Melanocyte of skin (primary cell): ENCODE measurements around the gene GP5.

- CAGE, long polyA plus RNA, 2 experiments = no peak in any of the 2 experiments
These were observed 46.6 kb downstream of the IL1RAP start for GRCh38 chr3:190560329-190561020.

- CAGE, long polyA plus RNA, 2 experiments = no peak in any of the 2 experiments
These were observed 31.4 kb upstream of the CCDC50 start for GRCh38 chr3:191297892-191298091.

- CAGE, long polyA plus RNA, 2 experiments = no peak in any of the 2 experiments
These were observed 28.2 kb upstream of the CCDC50 start for GRCh38 chr3:191300829-191301494.

DNA sequence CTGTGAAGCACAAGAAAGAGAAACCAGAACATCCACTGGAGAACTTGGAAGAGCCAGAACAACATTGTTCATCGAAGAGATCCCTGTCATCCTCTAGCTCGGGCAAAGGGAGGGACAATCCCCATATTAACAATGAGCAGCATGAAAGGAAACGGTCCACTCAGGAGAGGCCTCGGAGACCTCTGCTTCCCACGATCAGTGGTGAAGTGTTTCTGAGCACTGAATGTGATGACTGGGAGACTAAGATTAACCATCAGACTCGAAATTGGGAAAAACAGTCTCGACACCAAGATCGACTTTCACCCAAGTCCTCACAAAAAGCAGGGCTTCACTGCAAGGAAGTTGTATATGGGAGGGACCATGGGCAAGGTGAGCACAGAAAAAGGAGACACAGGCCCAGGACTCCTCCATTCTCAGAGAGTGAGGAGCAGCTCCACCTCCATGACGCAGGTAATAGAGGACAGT, 44.8 kb upstream of the UTS2B start:
- CAGE, long polyA plus RNA, 2 experiments = no peak in any of the 2 experiments

DNA sequence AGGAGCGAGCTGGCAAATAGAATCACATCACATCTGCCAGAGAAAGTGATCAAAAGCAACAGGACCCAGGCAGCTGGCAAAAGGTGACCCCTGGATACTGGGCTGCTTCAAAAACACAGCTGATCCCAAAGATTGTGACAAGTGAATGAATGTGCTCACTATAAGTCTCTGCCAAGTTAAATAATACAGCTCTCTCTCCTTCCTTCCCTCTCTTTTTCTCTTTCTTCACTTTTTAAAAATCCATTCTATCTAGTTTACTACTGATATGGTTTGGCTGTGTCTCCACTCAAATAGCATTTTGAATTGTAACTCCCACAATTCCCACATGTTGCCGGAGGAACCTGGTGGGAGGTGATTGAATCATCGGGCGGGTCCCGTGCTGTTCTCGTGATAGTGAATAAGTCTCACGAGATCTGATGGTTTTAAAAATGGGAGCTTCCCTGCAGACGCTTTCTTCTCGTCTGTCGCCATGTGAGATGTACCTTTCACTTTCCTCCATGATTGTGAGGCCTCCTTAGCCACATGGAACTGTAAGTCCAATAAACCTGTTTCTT, 35.8 kb upstream of the PYDC2 start:
- CAGE, long polyA plus RNA, 2 experiments = no peak in any of the 2 experiments

DNA sequence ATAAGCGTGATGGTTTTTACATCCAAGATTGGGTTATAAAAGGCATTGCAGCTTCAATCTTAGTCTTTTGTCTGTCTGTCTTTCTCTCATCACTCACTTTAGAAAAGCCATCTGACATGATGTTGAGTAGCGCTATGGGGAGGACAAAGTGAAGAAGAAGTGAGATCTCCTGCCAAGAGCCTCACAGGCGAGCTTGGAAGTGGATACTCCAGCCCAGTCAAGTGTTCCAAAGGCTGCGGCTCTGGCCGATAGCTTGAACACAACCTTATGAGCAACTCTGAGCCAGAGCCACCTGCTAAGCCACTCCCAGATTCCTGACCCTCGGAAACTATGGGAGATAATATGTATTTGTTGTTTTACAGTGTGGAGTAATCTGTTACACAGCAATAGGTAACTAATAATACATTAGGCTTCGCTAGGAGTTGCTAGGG, 76.3 kb downstream of the MB21D2 start:
- CAGE, long polyA plus RNA, 2 experiments = no peak in any of the 2 experiments

GRCh38 chr3:192892879-192893439, 24.7 kb downstream of the MB21D2 start:
- CAGE, long polyA plus RNA, 2 experiments = no peak in any of the 2 experiments

DNA sequence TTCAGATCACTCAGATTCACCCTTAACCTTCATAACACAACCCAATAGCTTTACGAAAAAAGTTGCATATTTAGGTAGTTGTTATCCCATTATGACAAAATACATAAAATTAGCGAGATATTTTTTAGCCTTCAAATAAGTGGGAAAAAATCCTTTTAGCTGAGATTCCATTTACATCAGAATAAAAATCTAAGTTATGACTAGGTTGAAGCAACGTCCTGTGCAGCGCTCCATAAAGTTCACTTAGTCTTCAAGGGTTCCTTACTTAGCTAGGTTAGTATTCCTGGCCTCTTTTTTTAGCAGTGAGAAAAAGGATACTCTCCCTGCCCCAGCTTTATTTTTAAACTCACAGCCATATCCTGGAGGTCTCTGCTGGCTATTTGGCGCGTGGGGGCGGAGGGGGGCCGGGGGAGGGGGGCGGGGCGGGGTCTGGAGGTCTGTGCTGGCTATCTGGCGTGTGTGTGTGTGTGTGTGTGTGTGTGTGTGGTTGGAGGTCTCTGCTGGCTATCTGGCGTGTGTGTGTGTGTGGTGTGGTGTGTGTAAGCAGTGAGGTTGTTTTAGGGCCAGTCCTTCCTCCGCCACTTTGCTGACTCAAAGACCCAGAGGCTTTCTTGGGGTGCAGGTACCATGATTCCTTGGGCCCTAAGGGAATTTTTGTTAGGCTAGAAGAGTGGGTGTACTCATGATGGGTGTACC, 674 bp upstream of the PLAAT1 start:
- CAGE, long polyA plus RNA, 2 experiments = no peak in any of the 2 experiments

DNA sequence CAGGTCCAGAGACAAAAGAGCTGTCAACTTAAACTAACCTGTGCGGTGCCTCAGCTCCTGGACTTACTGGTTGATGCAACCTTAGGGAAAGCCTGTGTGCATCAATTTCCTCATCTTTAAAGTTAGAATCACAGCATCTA, 2.1 kb downstream of the ATP13A4 start:
- CAGE, long polyA plus RNA, 2 experiments = no peak in any of the 2 experiments

DNA sequence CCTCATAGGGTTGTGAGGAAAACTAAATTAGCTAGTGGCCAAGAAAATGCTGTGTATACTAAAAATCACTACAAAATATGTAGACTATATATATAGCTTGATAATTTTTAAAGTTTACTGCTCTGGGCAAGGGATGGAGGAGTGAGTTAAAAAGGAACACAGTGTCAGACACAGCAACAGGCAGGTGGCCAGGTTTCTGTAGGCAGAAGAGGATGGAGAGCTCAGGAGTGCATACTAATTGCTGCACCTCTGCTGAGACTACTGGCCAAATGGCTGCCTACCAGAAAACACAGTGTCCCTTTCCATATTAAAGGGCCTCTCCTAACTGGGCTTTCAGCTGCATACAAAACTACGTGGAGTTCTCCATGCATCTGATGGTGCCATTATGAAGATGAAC, 1.9 kb downstream of the ATP13A4 start:
- CAGE, long polyA plus RNA, 2 experiments = no peak in any of the 2 experiments

- CAGE, long polyA plus RNA, 2 experiments = no peak in any of the 2 experiments
These were observed 189.2 kb downstream of the OPA1 start for GRCh38 chr3:193782062-193782849.

DNA sequence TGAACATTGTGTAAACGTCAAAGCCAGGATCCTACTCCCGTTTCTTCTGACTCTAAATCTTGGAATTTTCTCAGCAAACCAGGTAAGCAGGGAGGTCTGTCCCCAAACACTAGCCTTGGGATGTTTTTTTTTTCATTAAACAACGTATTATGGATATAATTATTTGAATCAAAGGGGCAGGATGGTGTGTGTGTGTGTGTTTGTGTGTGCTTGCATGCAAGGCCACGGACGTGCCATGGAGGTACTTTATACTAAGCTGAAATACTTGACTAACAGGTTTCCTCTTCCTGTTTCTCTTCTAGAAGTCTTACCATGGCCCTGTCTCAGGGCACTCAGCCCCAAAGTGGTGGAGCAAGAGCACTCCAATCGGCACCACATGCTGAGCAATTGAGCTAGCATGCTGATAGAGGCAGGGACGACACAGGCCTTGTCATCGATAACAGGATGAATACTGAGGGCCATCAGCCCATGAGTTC, 198.6 kb downstream of the OPA1 start:
- CAGE, long polyA plus RNA, 2 experiments = no peak in any of the 2 experiments

- CAGE, long polyA plus RNA, 2 experiments = no peak in any of the 2 experiments
These were observed 235.5 kb downstream of the OPA1 start for GRCh38 chr3:193828231-193829129.

GRCh38 chr3:194097514-194097963, 38.4 kb upstream of the HES1 start:
- CAGE, long polyA plus RNA, 2 experiments = no peak in any of the 2 experiments

DNA sequence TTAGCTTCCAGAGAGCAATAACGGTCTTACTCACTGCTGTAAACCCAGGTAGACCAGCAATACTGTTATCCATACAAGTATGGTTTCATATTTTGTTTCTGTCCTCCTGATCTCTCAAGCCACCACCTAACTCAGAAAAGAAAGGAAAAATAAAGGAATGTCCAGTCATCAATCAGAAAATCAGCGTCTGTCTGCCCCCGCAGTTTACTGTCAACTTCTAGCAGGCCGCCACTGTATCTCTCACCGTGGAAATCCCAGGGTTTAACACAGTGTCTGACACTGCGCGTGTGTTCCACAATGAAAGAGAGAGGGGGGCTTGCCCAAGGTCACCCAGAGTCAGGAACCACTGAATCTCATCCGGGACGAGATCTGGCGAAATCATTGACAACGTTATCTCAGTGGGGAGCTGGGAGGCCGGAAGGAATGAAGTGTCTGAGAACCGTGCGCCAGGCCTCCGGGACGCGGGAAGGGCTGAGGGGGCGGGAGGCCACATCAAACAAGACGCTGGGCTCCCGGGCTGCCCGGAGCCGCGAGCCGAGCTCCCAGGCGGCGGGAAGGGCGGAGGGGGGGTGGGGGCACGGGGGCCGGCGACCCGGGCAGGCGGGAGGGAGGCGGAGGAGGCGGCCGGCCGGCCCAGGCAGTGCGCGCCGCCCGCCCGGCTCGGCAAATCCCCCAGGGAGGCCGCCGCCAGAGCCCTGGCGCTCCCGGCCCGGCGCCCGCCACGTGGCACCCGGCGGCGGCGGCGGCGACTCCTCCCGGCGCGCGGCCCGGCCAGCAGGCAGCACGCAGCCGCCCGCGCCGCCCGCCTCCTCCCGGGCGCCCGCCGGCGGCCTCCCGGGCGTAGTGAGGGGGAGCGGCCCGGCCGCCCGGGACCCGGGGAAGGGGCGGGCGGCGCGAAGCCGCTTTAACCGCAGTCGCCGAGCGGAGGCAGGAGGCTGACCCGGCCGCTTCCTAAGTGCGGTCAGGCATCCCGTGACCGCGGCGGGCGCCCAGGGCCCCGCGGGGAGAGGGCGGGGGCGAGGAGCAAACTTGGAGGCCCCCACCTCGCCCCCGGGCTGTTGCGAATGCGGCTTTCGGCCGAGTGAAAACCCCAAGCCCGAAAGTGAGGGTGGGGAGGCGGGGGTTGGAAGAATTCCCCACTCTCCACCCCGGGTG, 2.0 kb upstream of the HES1 start:
- CAGE, long polyA plus RNA, 2 experiments = no peak in any of the 2 experiments

DNA sequence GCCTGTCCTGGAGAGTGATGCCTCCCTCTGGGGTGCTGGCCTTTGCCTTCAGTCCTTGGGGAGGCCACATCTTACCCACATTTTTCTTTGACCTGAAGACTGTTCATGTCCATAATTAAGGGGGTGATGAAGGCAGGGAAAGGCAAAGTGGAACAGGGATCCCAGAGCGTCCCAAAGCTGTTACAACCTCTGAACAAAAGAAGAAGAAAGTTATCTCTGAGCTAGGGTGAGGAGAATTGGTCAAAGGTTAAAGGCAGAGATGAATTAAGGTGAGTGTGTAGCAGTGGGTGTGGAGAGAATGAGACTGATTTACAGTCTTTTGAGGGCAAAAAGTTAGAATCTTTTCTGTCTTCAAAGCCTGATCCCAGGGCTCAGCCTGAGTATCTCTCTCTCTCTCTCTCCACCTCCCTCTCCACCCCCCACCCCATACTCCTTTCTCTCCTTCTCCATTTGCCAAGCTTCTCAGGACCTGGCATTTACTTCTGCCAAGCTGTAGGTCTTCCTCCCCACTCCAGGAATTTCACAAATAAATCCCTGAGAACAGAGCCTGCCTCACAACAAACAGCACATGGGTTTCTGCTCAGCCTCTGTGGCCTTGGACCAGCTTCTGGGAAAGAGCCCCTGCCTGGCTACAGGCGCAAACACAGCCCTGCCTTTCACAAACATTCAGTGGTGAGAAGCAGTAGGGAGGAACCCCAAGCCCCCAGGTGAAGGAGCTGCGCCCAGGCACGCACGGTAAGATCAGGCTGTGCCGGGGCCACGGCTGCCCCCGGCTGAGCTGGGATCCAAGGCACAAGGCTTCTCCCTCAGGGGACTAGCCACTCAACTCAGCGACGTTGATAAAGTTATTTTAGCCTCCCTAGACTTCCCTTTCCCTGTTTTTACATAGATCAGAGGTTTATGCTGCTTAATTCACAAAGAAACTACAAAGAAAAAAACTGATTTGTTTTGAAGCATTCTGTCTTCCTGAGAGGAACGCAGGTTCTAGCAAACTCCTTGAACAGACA, 25.1 kb downstream of the HES1 start:
- CAGE, long polyA plus RNA, 2 experiments = no peak in any of the 2 experiments

DNA sequence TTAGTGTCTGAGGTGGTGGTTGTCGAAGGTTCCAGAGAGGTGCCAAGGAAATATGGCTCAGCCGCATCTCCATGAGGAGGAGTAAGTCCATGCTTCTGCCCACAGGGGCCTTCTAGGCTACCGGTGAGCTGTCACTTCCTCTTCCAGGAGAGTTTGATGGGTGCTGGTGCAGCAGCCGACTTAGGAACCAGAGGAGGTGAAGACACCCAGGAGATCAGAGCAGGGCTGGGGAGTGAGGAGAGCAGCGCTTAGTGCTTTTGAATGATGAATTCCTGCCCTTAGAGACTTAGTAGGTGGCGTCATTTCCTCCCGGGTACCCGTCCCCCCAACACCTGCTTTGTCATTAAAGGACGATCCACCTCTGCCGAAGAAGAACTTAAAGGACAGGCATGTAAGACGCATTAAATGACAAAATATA, 67.5 kb downstream of the HES1 start:
- CAGE, long polyA plus RNA, 2 experiments = no peak in any of the 2 experiments

DNA sequence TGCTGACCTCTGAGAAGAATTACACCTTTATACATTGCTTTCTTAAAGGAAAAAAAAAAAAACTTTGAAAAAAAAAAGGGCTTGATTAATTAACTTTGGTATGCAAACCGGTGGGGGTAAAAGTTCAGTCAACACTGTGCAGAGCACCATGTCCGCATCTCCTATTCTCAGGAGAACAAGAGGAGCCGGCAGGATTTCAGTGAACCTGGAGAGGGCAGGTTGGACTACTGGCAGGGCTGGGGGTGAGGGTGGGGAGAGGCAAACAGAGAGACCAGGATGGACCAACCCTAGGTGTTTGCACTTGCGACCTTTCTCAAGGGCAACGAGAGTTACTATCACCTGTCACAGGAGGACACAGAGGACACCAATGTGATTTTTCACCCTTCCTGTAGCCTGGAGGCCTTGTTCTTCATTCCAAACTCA, 89.7 kb downstream of the CPN2 start:
- CAGE, long polyA plus RNA, 2 experiments = no peak in any of the 2 experiments

DNA sequence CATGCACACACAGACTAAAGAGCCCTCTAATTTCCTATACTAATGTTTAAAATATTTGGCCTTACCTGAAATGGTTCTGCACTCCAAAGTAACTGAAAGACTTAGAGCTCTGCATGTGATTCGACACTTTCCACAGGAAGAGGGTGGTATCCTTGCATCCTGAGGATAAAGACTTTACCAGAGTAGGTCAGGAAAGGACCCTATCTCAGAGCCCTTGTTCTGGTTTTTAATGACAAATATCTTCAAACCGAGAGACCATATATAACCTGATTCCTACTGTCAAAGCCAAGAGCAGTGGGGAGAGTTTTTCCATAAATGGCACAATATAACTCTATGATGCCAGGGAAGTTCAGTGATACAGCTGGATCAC, at the start of gene GP5:
GP5 (minus strand) TSS at position 94 of the 370 bp plus-strand sequence.
- CAGE, long polyA plus RNA, 2 experiments = no peak in any of the 2 experiments

DNA sequence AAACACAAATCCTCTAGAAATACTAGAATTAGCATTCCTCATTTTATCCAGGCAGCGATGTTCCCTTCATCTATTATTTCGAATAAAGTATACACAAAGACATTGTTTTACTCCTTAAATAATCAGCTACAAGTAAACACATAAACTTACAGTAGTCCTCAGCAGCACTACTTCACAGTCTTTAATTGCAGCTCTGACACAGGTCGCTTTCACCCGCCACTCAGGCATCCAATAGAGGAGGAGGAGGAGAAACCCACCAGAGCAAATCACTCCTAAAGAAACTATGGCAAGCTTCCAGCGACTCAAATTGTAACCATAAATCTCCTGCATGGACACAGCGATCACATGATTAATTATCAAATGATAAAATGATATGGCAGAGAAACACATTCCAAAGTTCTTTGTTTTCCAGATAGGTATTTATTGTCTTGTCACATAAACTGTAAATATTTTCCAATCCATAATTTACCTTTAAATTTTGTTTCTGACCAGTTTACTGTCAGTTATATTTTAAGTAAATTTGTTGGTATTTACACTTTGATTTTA, 26.2 kb downstream of the ATP13A3 start:
- CAGE, long polyA plus RNA, 2 experiments = no peak in any of the 2 experiments